GM12892 (cell line): Measurements from ENCODE around the genes HBS1L, MTFR2, SLC35D3 and OLIG3.

GRCh38 chr6:135053986-135055119, at the start of gene HBS1L:
Gene HBS1L, minus strand, starts transcription at chr6:135054822.
- RRBS = 0% methylated on average over 2 of the region's 55 CpGs

GRCh38 chr6:135055120-135055767, 622 bp upstream of the HBS1L start:
- RRBS = no CpG with 5 or more reads among the region's 20 CpGs

DNA sequence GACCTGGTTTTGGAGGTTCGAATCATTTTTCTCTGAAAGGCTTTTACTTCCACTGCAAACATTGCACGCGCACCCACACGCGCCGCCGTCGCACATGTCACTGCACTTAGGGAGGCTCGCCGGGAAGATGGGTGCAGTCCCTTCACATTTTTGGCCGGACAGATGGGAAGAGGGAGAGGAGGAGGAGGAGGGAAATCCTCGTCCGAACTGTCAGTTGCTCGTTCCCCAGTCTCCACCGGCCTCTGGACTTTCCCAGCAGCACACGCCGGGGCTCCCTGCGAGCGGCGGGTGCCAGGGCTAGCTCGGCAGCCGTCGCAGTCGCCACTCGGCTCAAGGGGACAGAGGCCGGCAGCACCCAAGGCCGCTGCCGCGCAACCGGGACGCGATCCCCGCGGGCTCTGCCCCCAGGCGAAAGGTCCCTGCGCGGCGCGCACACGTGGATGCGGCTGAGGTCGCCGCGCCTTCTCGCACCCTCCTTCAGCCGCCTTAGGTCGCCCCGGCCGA, 1.1 kb downstream of the MYB start:
- RRBS = under 1% methylated on average over 12 of the region's 49 CpGs

DNA sequence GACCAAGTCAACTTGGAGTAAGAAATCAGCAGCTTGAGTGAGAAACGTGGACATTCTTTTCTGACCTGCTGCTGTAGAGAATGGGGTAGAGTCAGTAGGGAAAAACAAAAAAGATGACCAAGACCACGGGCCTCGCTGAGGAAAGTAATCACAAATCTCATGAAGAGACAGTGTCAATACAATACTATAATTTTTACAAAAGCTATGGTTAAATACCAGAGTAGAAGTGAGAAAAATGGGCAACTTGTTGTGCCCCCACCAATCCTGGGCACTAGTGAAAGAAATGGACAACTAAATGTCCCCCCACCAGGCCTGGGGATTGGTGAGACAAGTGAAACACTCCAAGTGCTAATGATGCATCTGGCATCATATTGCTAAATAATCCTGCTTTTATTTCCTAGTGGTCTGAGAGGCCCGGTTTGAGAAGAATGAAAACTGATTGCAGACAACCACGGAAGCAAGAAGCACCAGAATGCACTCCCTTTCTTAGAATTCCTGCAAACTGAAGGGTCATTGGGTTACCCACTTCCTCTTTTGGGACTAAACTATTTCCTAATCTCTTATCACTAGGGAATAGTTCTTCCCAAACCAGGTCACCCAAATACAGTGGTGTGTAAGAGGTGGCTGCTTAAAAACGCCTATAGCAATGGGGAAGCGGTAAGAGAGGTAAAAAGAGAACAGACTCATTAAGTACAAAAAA, 125.5 kb downstream of the MYB start:
- RRBS = no CpG with 5 or more reads among the region's 7 CpGs

DNA sequence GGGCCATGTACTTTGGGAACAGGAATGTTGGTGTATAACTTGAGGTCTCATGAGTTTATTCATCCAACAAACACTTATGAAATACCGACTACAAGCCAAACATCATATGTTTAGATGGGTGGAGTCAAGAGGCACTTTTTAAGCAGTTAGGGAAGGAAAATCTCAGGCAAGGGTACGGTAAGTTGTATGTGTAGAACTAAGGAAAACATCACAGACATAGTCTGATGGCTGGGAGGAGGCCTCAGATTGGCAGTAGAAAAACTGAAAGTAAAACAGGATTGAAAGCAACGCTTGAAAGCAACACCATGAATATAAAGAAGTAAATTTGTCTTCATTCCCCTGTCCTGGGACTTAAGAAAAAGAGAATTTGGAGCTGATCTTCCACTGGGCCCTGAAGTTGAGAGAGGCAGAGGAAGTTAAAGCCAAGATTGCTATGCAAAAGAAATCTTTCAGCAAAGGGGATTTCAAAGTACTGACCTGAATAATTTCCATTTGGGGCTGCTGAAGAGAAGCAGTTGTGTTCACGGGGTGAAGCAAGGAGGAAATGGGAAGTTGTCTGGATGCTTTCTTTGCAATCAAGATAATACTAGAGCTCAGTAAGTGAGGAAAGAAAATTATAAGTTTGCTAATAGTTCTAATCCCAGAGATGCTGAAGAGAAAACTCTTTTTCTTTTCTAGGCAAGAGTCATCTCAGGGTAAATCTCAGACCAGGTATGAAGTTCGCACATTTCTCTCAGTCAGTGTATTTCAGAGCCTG, 29.0 kb downstream of the PDE7B start:
- RRBS = no CpG with 5 or more reads among the region's 5 CpGs

- RRBS = no CpG with 5 or more reads among the region's 10 CpGs
Measured at GRCh38 chr6:136103336-136104103, 146.6 kb downstream of the MTFR2 start.

DNA sequence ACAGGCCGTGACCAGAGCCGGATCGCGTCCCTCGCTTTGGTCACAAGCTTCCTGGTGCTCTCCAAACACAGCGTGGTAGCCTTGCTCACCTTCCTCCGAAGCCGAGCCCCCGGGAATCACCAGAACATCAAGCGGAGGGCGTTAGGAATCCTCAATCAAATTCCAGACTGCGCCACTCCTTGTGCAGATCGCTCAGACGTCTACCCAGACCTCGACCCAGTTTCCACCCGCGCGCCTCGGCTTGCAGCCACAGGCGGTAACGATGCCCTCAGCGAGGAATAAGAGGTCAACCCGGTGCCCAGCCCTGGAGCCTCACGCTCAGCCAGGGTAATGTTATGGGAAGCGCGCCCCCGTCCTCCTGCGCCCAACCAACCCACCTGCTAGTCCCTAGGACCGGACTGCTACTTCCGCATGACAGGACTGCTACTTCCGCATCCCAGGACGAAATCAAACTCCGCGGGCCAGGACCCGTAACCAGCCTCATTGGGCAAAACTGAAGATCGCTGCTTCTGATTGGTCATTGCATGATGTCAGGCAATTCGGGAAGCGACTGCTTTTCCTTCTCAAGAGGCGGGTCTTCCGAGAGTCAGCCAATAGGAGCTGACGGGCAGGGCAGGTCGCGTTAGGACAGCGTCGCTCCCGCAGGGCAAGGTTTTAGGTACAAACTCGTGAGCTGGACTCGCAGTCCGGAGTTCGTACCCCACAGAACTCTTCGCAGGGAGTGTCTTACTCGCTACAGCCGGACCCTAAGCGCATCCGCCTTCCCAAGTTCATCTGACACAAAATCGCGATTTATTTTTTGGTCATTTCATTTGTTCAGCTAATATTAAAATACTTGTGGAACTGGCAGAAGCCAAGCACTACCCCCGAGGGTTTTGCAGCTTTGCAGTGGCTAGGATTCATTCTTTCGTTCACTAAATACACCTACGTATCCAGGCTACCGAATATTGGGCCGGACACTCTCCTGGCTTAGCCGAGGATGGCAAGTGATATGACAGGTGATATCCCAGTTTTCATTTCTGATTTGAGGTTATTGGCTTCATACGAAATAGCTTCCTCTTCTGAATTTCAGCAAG, at the start of gene MTFR2:
TSS of gene MTFR2 (minus strand) at position 425 of the 1,076 bp plus-strand sequence.
- RRBS = 2% methylated on average over 8 of the region's 64 CpGs

DNA sequence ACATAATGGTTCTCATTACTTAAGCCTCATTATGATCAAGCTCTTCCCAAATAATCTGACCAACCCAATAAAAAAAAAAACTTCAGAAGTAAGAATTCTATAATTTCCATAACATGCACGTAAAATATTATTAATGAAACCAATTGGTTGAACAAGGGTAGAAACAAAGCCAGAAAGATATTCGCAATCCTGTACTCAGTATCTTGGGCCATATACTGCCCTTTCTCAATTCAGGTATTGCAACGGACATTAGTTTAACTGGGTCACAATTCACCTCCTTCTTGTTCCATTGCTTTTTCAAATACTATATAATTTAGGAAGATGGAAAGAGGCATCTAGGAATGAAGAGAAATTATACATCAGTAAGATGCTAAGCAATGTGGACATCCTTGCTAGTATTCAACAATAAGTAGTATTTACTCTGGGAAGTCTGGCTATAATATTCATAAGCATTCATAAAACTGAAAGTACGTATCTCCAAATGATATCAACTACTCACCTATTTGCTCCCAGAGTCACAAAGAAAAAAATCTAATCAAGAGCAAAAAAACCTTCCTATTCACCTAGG, 19.5 kb downstream of the BCLAF1 start:
- RRBS = no CpG with 5 or more reads among the region's 4 CpGs

- RRBS = no CpG with 5 or more reads among the region's 2 CpGs
Measured at GRCh38 chr6:136390785-136391180, 101.1 kb upstream of the BCLAF1 start.

- RRBS = no CpG with 5 or more reads among the region's 5 CpGs
Measured at GRCh38 chr6:136510643-136511111, 39.5 kb downstream of the MAP7 start.

DNA sequence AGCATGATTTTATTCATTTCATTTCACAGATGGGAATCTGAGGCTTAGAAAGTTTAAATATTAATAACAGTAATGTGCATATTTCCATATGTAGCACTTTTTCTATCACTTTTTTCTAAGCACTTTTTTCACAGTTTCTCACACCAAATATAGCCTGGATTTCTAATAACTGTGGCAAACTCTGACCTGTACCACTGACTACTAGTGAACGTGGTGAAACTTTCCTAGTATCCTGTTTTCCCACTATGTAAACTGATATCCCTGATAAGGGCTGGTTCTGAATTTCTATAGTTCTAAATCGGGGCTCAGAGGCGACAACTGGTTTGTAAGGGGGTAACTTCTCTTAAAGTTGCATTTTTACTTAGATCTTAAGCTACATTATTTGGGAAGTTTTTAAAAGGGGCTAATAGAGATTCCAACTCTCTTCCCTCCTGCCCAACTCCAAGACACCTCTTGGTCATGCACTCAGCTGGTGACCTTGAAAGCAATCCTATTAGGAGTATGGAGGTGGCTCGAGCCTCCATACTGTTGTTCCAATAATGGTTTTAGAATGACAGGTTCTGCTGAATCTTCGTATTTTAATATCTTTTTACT, 32.5 kb downstream of the MAP7 start:
- RRBS = no CpG with 5 or more reads among the region's 5 CpGs

DNA sequence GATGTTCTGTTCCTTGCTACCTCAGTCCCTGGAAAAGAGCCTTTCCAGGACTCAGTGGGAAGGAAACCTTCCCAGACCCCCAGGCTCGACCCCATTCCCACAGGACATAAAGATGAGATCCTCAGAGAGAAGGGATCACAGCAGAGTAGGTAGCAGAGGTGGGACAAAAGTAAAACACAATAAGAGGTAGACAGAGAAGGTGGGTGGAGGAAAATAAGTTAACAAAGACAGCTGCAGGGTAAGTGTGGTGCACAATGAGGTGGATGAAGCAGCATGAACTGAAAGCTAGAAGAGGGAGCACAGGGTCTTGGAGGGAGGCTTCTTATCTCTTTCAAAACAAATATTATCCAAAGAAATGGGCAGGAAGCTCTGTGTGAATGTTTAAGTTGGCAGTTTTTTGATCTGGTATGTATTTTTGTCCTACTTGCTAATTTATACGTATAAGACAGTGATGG, 14.0 kb upstream of the MAP7 start:
- RRBS = no CpG with 5 or more reads among the region's 2 CpGs

DNA sequence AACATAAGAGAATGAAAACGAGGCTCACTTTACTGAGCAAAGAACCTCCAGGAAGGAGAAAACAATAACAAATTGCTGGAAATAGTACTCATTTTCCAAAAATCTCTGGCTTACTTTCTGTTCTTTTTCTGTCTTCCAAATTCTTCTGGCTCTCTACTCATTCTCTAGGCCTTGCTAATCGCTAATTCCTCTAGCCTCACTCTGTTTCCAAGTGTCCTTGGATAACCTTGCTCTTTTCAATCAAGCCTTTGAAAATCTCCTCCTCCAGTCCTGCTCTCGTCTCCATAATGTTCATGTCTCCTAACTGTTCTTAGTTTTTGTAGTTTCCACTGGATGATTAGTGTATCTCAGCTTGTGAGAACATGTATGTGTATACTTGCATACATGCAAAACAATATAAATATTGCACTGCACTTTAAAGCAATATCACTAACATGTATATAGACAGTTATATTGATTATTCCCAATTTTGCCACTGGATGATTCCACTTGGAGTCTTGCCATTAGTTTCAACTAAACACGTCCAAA, 96.2 kb upstream of the MAP7 start:
- RRBS = no CpG with 5 or more reads among the region's 4 CpGs

DNA sequence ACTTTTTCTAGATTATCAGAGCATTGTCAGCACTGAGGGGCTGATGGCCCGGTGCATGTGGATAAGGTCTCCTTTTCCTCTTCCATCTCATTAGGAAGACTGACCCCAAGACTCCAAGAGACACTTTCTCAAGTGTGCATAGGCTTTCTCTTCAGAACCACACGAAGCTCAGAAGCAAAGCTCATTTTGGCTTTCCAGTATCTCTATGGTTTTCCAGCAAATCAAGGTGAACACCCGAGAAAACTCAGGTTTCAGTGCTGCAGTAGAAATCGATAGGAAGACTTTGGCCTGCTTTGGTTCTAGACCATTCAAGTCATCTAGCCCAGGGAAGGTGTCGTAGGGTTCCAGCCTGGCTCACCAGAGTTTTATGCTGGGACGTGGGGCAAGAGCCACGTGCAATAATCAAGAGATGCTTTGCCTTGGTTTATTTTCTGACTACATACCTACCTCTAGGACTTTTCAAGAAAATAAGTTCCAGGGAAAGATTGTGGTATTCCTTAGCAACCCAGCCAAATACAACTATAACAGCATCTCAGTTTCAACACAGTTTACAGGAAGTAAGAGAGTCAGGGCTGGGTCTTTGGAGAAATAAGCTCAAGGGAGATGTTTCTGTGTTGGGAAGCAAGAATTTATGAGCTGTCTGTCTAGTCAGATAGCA, 35.4 kb downstream of the MAP3K5 start:
- RRBS = no CpG with 5 or more reads among the region's 7 CpGs

DNA sequence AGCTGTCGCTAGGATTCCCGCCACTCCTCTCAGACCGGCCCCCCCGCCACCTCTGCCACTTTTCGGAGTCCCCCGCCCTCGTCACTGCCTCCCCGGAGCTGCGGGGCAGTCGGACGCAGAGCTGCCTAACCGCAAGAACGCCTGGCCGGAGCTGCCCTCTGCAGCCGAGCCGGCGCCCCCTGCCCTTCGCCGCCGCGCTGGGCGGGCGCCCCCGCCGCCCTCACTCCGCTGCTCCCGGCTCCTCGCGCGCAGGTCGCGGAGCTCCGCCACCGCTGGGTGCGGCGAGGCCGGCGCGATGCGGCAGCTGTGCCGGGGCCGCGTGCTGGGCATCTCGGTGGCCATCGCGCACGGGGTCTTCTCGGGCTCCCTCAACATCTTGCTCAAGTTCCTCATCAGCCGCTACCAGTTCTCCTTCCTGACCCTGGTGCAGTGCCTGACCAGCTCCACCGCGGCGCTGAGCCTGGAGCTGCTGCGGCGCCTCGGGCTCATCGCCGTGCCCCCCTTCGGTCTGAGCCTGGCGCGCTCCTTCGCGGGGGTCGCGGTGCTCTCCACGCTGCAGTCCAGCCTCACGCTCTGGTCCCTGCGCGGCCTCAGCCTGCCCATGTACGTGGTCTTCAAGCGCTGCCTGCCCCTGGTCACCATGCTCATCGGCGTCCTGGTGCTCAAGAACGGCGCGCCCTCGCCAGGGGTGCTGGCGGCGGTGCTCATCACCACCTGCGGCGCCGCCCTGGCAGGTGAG, at the start of gene SLC35D3:
TSS of gene SLC35D3 (plus strand) at position 168 of the 739 bp plus-strand sequence.
- RRBS = 6% methylated on average over 34 of the region's 81 CpGs

DNA sequence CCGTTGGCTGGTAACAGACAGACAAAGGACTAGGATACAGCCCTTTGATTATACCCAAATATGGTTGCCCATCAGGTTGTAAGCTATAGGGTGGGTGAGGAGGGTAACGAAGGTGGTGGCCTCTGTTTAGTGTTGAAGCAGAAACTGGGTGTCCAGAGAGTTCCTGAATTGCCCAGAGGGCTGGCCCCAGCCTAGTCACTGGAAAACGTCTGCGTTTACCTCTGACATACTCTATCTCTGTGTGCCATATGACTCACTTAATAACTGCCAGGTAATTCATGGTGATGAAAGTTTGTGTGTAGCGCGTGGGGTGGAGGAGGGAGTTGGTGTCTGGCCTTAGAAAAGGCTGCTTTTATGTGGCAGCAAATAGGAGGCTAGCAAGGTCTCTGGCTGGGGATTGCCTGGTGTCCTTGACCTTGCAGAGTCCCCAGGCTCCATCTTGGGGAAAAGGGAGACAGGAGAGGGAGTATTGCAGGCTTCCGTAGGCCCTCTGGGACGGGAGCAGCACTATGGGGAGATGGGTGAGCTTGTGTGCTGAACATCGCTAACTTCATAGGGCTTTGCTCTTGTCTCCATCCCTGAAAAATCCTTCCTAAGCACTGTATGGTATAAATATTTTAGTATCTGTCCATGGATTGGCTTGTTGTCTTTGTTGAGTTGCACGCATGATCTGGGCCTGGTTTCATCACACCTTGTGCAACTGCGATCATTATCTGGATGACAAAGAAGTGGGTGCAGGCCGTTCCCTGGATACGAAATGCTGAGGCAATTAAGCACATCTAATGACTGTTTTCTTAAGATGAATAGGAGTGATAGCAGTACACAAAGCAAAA, 47.5 kb downstream of the SLC35D3 start:
- RRBS = no CpG with 5 or more reads among the region's 13 CpGs

DNA sequence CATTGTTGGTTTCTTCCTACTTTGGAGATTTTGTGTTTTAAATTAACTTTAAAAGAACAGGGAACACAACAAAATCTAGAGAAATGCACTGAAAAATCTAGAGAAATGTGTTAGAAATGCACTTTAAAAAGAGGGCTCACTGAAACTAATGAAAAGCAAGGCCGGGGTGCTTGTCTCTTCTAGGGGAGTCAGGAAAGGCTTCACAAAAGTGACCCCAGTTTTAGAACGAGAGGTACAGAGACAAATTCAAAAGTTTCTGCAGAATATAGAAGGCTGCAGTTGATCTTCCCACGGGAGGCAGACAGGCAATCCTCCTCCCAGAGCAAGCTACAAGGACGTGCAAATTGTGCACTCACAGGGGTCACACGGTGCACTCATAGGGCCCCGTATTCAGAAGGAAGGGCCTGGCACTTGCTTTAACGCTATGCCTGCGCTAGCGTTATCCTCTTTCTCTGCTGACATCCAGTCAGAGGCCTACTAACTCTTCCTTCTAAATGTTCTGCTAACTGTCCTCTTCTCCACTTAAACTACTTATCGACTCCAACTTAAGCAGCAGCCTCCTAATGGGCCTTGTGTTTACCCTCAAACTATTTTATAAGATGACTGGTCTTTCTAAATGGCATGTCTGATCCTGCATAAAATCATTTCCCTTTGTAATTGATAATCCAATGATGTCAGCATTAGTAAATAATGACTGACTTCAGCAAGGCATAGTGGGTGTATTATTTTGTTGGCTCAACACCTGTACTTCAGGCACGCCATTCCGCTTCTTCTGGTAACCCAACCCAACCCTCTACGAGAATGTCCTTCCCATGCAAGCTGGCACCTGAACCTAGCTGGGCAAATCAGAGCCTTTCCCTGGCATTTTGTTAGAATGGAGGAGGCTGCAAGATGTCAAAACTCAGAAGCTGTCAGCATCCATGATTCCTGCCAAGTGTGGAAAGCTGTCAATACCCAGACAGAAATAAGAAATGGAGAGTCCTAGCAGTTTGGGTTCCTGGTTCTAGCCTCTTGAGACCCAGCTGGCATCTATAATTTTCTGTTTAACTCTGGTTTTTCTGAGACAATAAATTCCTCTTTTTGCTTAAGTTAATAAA, 2.2 kb downstream of the IFNGR1 start:
- RRBS = no CpG with 5 or more reads among the region's 13 CpGs

DNA sequence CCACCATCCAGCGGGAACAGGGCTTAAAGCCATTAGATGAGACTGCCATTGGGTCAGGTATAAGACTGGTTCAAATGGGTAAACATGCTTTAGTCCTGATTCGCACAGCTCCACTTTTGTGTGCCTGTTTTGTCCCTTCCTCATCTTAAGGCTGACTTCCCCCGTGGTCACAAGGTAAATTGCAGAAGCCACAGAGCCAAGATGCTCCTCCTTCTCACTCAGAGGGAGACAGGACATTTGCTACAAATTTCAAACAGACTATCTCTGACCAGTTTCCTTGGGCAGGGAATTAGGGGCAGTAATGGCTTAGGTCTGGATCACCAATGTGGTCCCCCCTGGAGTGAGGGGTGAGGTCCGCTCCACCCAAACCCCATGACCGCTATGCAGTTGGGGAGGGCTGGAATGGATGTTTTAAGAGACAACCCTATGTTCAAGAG, 11.4 kb upstream of the IFNGR1 start:
- RRBS = no CpG with 5 or more reads among the region's 5 CpGs

DNA sequence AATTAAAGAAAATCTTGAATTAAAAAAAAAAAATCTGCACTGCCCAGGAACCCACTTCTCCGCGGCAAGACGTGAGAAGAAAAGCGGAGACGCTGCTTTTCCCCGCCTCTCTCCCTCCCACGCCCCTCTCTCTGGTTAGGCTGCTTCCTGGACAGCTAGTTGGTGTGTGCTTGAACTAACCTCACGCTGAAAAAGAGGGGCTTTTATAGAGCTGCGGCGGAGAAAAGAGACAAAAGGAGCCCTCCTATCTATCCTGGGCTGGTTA, at the start of gene OLIG3:
TSS of gene OLIG3 (minus strand) at position 177 of the 265 bp plus-strand sequence.
- RRBS = no CpG with 5 or more reads among the region's 10 CpGs

DNA sequence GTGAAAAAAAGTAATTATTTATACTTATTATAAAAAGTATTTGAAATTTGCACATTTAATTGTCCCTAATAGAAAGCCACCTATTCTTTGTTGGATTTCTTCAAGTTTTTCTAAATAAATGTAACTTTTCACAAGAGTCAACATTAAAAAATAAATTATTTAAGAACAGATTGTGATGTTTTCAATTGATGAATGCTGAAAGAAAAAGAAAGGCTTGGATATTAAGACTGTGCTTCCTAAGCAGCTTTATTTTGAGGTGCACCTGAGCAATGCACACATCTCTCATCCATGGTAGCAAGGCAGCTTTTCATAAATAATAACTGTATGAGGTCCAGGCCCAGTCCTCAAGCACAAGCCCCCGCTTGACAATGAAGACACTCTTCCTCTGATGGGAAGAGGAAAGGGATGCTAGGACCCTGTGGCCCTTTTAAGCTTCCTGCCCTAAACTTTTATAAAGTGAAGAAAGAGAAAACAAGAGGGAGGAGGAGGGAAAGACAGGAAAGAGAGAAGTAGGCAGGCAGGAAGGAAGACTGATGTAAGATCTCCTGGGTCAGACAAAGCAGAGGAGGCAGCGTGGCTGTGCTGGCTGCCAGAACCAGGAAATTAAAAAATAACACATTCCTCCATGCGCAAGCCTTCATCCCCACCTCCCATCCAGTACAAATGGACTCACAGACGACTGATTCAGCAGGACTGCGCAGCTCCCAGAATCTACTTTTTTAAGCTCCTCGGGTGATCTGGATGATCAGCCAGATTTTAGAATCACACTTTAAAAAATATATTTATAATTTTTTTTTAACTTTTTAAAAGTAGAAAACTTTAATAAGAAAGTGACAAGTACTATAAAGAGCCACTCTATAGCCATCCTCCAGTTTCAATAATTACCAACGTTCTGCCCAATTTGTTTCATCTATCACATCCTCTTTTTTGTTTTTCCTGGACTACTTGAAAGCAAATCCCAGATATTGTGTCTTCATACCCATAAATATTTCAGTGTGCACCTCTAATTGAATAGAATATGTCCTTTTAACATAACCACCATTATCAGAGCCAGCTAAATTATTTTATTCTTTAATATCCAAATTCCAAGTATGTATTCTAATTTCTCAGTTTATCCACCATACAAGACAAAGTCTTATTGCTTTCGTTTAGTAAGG, 16.5 kb downstream of the TNFAIP3 start:
- RRBS = no CpG with 5 or more reads among the region's 8 CpGs